Pericardium fibroblast (primary cell): ENCODE results near the genes CIART, PRUNE1 and C1orf56.

- RAMPAGE, long total RNA: no peak
Observed at GRCh38 chr1:149903559-149904421, 4.4 kb downstream of the BOLA1 start.

DNA sequence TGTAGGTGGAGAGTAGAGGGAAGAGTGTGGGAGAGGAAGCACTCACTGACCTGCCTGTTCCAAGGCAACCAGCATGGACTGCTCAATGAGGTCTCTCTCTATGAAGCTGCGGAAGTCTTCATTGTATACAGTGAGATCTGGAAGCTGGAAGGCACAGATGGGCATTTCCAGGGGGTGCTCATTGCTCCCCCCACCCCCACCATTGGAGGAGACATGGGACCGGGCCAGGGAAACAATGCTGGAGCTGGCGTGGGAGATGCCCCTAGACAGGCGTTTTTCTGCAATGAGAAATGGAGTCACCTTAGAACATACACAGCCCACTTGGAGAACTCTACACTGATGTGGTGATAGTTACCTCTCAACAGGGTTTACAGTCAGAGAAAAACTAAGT is 30.6 kb upstream of the MTMR11 start:
- RAMPAGE, long total RNA: no peak

- RAMPAGE, long total RNA: no peak
Observed at GRCh38 chr1:150008627-150009260, 1.8 kb downstream of the OTUD7B start.

DNA sequence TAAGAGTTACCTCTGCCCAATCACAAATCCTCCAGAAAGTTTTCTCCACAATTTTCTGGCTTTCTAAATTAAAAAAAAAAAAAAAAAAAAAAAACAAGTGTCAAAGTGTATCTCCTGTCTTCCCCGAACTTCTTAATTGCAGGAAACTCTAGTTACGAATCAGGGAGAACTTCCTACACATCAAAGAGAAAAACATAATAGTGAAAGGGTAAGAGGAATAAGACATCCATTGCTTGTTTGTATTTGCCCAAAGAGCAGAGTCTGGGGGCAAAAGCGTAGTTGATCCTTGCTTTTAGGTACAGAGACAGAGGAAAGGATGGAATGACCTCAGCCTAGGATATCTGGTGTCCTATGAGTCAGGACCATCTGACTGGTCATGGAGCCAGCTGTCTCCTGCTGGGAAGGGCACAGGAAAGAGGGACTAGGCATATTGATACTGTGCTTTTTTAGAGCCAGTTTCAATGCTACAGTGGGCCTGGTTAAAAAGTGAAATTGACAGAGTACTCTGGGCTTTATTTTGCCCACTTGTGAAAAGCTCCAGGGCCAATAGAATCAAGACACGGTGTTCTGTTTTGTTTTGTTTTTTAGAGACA is 3.0 kb downstream of the PLEKHO1 start:
- RAMPAGE, long total RNA: no peak

- RAMPAGE, long total RNA: no peak
Observed at GRCh38 chr1:150155912-150156335, 6.2 kb downstream of the PLEKHO1 start.

DNA sequence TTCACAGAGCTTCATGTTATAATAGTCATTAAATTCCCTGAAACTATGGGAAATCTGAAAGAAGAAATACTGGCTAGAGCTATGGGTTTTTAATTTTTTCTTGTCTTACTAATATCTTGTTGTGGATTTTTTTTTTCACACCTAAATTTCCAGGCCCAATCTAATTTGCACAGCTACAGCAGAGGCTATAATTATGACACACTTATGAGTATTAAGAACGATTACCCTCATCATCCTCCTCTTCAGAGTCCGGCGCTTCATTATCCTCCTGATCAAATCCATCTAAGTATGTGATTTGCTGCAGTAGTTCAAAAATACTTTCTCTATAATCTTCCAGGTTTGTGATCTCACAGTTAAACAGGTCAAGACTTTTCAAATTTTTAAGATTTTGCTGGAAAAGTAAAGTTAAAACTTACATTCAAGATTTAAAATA is 7.0 kb downstream of the ANP32E start:
- RAMPAGE, long total RNA: no peak

- RAMPAGE, long total RNA: no peak
Observed at GRCh38 chr1:150273018-150273799, 619 bp downstream of the C1orf54 start.

DNA sequence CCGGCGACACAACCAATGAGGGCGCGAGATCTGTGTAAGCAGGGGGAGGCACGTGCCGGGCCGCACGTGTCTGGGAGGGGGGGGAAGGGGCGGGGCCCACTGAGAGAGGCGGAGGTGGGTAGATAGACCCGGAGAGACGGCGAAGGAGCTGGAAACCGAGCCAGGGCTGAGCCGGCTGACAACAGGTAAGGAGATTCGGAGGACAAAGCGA is at the start of gene CIART:
Gene CIART (plus strand): TSS at position 121 of the 211 bp plus-strand sequence.
- RAMPAGE, long total RNA: start-site peak on the plus strand centred at position 125 of the sequence, 53 bp wide, 17 and 23 reads in 2 replicates

DNA sequence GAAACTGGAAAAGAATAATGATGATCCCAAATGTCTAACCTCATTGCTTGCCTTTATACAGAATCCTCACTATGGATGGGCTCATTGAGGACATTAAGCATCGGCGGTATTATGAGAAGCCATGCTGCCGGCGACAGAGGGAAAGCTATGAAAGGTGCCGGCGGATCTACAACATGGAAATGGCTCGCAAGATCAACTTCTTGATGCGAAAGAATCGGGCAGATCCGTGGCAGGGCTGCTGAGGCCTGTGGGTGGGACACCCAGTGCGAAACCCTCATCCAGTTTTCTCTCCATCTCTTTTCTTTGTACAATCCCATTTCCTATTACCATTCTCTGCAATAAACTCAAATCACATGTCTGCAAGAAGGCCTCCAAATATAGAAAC is 13.4 kb upstream of the PRPF3 start:
- RAMPAGE, long total RNA: no peak

DNA sequence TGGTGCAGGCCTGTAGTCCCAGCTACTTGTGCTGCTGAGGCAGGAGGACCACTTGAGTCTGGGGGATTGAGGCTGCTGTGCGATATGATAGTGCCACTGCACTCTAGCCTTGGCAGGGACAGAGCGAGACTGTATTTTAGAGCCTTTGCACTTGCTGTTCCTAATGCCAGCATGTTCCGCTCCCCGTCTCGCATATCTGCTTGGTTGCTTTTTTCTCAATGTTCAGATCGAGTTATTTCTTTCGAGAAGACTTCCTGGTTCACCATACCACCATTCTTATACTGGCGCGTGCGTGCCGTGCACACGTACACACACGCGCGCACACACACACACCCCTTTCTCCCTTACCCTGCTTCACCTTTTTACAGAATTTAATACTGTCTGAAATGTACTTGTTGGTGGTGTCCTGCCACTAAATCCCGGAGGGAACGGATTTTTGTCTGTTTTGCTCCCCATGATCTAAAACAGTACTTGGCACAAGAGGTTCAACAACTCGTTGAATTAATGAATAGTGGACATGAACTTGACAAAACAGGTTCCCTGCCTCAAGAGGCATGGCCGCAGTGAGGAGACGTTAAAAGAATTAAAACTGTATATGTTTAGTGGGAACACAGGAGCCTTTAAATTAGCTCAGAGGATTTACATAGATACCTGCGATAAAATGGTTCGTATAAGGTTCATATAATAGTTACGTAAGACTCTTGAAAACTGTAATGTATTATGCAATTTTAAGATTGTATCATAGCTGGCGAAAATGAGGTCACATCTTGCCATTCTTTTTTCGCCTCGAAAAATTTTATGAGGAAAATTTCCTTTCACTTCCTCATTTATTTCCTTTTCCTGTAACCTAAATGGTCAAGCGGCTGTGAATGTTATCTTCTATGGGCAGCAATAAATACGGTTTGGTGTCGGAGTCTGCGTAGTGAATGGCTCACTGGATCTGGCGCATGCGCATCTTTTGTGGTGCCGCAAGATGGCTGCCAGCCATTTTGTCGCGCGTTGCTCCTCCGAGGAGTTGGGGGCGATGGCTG is 897 bp upstream of the RPRD2 start:
- RAMPAGE, long total RNA: no peak

GRCh38 chr1:150537813-150538665 is 11.2 kb upstream of the ADAMTSL4 start:
- RAMPAGE, long total RNA: no peak

DNA sequence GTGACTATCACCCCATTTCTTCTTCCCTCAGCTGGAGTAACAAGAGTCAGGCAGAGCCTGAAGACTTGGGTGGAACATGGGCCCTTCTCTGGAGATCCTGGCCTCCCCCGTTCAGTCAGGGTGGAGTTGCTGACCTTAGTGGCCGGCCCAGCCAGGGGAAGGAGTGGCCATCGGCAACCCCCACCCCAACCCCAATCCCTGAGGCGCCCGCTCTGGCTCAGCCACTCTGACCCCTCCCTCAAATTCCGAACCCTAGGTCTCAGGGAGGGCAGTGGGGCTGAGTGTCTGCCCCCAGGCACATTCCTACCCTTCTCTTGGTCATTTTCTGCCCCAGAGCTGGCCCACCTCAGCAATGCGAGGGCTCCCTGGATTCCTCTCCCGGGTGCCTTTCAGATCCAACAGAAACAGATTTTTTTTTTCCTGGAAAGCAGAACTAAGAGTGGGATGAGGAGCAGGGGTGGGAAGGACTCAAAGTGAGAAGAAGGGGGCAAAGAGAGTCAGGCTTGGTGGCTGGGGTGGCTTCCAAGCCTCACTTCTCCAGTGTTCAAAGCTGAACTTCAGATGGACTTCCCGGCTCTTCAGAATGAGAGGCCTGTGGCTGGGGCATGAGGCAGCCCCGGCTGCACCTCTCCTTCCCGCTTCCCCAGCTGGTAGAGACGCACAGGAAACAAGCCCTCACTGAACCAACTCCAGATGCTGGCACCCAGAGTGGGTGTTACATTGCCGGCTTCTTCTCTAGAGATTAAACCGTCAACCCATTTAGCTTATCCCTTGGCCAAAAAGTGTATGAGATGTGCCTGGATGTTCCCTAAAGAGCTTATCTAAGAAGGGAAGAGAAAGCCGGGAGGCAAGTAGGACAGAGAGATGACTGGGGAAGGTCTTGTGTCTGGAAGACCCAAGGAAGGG is 1.6 kb downstream of the ADAMTSL4 start:
- RAMPAGE, long total RNA: no peak

- RAMPAGE, long total RNA: no peak
Observed at GRCh38 chr1:150575560-150576266, 3.7 kb downstream of the MCL1 start.

DNA sequence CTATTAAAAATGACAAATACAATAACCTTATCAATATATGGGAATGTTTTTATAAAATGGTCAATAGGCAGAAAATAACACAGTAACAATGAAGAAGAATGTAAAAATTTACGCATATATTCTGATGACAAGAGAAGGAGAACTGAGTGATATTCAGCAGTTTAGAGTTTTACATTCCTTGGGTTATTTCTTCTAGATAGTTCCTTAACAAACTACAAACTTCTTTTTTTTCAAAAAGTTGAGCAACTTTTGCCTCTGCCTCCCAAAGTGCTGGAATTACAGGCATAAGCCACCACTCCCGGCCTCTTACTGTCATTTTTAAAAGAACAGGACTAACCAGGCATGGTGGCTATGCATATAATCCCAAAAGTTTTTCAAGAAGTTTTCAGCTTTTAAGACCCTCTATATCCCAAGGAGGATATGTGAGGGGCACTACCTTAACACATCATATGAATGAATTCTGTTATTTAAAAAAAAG is 32.9 kb downstream of the ARNT start:
- RAMPAGE, long total RNA: no peak

DNA sequence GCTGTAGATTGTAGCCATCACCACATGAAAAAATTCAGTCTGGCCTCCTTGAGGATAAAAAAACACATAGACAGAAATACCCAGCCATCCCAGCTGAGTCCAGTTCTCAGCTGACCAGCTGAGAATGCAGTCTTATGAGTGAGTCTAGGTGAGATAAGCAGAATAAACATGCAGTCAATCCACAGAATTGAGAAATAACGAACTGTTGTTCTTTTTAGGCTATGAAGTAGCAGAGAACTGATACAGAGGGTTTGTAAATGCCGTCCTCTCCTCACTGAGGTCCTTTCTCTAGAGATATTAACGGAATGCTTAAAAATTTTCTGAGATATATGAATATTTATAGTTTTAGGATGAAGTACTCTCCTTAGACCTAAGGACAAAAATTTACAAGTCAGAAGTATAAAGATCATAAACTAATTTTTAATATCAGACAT is 24.1 kb downstream of the ARNT start:
- RAMPAGE, long total RNA: no peak

DNA sequence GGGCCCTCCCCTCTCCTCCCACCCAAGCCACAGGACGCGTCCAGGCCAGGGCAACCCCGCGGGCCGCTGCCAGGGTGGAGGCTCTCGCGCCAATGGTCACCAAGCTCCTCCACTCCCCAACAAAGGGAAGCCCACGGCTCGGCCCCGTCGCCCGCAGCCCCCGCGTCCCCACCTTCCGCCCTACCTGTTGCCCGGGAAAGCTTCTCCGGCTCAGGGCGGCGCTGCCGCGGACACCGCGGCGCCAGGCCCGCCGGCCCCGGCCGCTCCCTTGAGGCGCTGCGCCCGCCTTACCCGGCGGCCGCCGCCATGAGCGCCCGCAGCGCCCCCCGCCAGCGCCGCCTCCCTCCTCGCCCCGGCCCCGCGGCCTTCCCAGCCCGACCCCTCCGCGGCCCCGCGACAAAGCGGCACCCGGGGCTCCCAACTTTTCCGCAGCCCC is 483 bp downstream of the CERS2 start:
- RAMPAGE, long total RNA: no peak

GRCh38 chr1:151008060-151008890 is at the start of gene PRUNE1:
TSS of gene PRUNE1 (plus strand) at chr1:151008449.
- RAMPAGE, long total RNA: start-site peak on the plus strand at chr1:151008414-151008525, 145 and 60 reads in 2 replicates

- RAMPAGE, long total RNA: no peak
Observed at GRCh38 chr1:151008891-151009455, 724 bp downstream of the PRUNE1 start.

- RAMPAGE, long total RNA: no peak
Observed at GRCh38 chr1:151024484-151025208, 11.7 kb upstream of the BNIPL start.

DNA sequence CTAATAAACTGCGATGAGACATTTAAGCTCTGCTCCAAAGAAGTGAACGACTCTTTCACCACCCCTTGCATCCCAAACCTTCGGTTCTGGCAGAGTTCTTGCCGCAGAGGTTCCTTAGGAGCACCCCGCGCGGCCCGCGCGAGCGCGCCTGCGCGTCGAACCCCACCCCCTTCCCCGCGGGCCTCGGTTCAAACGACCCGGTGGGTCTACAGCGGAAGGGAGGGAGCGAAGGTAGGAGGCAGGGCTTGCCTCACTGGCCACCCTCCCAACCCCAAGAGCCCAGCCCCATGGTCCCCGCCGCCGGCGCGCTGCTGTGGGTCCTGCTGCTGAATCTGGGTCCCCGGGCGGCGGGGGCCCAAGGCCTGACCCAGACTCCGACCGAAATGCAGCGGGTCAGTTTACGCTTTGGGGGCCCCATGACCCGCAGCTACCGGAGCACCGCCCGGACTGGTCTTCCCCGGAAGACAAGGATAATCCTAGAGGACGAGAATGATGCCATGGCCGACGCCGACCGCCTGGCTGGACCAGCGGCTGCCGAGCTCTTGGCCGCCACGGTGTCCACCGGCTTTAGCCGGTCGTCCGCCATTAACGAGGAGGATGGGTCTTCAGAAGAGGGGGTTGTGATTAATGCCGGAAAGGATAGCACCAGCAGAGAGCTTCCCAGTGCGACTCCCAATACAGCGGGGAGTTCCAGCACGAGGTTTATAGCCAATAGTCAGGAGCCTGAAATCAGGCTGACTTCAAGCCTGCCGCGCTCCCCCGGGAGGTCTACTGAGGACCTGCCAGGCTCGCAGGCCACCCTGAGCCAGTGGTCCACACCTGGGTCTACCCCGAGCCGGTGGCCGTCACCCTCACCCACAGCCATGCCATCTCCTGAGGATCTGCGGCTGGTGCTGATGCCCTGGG is at the start of gene C1orf56:
Gene C1orf56 (plus strand): TSS at position 191 of the 906 bp plus-strand sequence.
- RAMPAGE, long total RNA: start-site peak on the plus strand centred at position 166 of the sequence, 23 bp wide, 26 and 8 reads in 2 replicates